Metastatic Liver Carcinoma in the Adrenal Gland (tissue), 2 donors: ENCODE results near the gene NTM.

- PRO-cap, 2 experiments, result no peak in any of the 2 experiments
Measured at GRCh38 chr11:130522050-130523153, 74.0 kb downstream of the ADAMTS15 start.

DNA sequence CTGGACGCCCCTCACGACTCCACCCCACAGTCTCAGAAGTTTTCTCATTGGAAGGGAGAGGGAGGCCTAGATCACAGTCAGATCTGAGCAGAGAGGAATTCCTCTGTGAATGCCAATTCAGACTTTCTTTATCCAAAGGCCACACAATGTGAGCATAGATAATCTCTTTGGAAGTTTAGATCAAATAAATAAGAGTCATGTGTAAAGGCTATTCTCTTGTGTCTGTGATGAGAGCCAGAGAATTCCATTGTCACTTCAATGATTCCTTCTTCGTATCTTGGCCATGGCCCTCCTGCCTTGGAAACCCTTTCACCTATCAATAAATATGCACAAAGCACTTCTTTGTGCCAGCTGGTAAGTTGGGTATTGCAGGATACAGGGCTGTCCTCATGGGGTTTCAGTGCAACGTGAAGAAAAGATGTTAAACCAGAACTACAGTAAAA lies 142.9 kb downstream of the SNX19 start:
- PRO-cap, 2 experiments, result no peak in any of the 2 experiments

GRCh38 chr11:130865304-130866094 lies 50.8 kb downstream of the SNX19 start:
- PRO-cap, 2 experiments, result no peak in any of the 2 experiments

GRCh38 chr11:130866222-130867058 lies 49.8 kb downstream of the SNX19 start:
- PRO-cap, 2 experiments, result no peak in any of the 2 experiments

DNA sequence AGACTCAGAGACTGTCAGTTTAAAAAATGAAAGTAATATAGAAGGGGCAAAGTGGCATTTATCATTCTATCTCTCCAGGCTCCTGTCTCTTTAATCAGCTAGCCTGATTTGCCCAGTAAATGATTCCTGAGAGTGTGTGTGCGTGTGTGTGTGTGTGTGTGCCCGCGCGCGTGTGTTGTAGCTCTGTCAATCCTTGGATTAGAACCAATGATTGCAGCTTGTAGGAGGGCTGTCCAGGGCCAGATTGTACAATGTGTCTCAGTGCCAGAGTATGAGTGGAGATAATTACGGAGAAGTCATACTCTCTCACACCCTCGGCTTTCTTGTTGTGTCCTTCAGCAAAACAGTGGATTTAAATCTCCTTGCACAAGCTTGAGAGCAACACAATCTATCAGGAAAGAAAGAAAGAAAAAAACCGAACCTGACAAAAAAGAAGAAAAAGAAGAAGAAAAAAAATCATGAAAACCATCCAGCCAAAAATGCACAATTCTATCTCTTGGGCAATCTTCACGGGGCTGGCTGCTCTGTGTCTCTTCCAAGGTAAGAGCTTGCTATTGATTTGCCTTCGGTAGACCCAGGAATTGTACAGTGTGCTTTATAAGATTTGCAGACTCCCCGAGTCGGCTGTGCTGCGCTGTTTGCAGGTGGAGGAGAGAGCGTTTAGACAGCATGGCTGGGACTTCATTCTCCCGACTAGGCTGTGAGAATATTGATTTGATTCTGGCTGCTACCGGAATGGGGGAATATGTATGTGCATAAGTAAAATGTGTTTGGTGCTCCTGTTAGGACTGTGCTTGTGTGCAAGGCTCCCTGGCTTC lies at the start of gene NTM:
NTM (plus strand) TSS at position 267 of the 818 bp plus-strand sequence.
- PRO-cap, 2 experiments, result no peak in any of the 2 experiments

DNA sequence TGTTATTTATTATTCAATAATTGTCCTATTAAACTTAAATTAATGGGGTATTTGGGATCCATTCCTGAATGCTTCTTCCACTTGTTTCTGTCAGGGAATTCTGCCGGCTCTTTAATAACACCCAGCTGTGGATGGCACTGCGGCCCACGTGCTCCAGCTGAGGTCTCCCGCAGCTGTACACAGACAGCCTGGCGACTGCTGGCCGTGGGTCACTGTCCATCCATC lies 485.0 kb downstream of the OPCML start:
- PRO-cap, 2 experiments, result peak in 1 of 2 experiments; most common minus-strand start position 110 of the sequence (in 1)

DNA sequence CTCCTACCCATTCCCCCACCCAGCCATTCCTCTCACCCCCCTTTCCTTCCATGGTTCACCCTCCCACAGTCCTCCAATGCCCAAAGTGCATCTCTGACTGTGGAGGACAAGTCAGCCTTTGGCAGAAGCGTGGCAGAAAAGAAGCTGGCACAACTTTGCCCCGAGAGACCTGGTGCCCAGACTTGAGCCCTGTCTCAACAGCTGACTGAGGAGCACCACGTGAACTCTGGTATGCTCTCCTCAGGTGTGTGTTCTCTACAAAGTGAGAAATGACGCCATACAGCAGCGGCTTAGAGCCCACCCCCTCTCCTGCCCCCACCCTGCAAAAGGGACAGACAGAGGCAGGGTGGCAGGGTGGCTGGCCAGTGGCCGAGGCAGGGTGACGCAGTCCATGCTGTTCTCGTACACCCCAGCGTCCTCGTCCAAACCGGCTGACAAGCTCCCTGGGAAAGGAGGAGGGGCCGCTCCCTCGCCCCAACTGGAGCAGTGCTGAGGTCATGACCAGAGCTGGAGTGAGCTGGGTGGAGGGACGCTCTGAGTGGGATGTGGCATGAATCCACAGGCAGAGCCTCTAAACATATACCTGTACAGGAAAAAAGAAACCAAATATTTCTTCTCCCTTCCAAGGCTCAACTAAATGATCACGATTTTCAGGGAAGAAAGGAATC lies 30.2 kb downstream of the OPCML start:
- PRO-cap, 2 experiments, result no peak in any of the 2 experiments

- PRO-cap, 2 experiments, result no peak in any of the 2 experiments
Measured at GRCh38 chr11:133918035-133918574, 38.7 kb downstream of the IGSF9B start.

GRCh38 chr11:133954912-133956180 lies 1.4 kb downstream of the IGSF9B start:
- PRO-cap, 2 experiments, result no peak in any of the 2 experiments

- PRO-cap, 2 experiments, result no peak in any of the 2 experiments
Measured at GRCh38 chr11:134497663-134497985, 85.6 kb upstream of the B3GAT1 start.

- PRO-cap, 2 experiments, result no peak in any of the 2 experiments
Measured at GRCh38 chr11:134948916-134949597, 537.0 kb upstream of the B3GAT1 start.